LHCN-M2 (cell line): ENCODE measurements around the gene ADIPOR1.

DNA sequence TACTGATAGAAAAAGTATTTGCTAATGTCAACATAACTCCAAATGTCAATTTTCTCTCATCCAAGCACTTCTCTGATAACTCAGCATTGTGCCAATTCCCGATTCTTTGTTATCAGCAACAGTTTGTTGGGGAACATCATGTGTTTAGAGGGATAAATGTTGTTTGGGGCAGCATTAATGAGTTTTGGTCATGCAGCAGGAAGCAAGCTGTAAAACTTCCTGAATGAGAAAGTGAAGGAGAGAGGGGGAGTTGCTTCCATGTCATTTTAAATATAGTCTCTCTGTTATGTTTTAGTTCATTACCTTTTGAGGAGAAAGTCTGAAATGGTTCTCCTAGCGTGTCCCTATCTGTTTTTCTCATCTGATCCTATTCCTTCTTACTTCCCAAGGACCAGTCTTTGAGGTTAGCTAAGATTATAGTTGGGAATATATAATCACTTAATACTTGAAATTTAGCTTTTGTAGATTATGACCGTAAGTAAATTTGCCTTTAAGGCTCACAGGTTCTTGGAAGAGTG is 160.7 kb downstream of the PPP1R12B start:
- RAMPAGE, long total RNA: no peak

- RAMPAGE, long total RNA: no peak
These were observed 158.6 kb downstream of the SYT2 start for GRCh38 chr1:202551484-202552223.

- RAMPAGE, long total RNA: no peak
These were observed 120.9 kb downstream of the SYT2 start for GRCh38 chr1:202588993-202590134.

GRCh38 chr1:202763771-202764321 is 44.4 kb downstream of the KDM5B start:
- RAMPAGE, long total RNA: no peak

GRCh38 chr1:202766636-202767730 is 41.2 kb downstream of the KDM5B start:
- RAMPAGE, long total RNA: no peak

DNA sequence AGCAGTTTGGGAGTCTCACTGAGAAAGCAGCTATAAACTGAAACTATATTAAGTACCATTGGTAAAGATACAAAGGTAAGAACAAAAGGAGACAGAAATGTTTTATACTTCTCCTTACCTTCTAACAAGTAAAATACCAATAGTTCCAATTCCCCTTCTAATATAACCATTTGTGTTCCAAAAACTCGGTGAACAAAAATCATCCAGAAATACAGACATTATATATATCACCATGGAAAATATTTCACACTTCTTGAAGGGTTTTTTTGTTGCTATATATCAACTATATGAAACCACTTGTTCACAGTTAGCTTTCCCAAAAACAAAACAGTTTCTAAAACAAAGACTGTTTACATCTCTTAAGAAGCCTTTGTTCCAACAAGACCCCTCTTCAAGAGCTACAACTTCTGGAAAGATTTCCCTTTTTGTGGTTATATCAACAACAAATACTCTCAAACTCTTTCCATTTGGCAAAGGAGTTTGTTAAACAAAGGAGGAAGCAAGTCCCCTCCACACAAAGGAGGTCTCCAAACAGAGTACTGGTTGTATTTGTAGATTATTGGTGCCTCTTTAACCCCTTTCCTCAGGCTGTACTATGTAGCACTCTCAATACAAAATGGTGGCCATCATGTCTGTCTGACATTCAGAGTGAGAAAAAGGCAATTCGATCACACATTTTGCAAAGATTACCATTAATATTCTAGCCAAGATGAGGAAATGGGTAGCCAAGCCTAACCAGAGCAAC is 2.6 kb downstream of the KDM5B start:
- RAMPAGE, long total RNA: no peak

DNA sequence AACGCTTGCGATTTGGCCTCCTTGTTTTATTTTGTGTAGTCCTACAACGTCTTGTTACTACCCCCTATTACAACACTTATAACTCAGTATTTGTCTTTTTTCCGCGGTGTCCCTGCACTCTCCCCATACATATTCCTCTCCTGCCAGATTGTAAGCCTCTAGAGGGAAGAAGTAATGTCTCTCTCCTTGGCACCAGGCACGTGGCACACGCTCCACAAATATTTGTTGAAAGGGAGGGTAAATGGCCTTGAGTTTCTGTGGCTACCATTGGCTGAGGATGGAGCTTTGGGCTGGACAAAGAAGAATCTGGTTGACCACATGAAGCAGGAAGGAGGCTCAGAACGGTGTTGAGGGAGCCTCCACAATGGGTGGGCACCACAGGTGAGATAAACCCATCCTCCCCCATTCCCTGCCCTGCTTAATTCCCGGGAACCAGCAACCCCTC is 3.6 kb upstream of the KDM5B start:
- RAMPAGE, long total RNA: no peak

DNA sequence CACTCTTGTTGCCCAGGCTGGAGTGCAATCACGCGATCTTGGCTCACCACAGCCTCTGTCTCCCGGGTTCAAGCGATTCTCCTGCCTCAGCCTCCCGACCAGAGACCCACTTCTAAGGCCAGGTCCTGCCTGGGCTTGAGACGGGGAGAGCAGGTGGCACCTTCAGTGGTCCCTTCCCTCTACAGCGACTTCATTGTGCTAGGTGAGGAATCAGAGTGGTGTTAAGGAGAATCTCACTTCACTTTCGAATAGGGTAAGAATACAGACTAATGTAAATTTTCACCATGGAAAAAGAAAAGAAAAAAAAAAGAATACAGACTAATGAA is 31.0 kb downstream of the RABIF start:
- RAMPAGE, long total RNA: no peak

DNA sequence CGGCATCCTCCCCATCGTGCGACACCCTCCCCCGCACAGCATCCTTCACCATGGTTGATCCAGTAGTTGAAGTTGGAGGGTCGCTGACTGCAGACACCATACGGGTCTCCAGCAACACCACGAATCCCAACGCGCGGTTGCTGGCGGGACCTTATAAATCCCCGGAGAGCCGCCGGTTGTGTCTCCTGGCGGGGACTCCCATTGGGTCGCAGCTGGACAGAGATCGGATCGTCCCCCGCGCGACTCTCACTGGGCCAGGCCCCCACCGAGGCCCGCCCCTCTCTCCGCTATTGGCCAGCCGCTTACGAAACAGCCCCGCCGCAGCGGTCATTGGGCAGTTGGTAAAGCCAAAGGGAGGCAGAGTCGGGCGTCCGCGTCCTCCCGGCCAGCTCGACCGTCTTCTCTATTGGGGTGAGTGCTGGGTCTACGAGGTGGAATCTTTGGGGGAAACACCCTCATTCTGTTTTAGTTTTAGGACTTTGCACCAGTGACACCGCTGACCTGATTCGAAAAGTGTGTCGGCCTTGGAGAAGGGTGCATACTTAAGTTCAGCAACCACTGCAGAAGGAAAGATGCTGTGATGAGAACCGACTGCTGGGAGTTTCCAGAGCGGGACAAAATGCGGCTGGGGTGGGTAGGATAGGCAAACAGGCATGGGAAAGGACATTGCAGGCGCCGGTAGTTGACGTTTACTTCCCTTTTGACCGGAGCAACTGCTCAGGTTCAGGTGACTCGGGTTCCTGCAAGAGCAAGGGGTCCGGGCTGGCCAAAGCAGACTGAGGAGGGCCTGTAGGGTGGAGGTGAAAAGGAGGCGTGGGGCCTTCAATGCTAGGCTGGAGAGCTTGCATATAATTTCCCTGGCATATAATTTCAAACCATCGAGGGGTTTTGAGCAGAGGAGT is 27.3 kb downstream of the RABIF start:
- RAMPAGE, long total RNA: no peak

DNA sequence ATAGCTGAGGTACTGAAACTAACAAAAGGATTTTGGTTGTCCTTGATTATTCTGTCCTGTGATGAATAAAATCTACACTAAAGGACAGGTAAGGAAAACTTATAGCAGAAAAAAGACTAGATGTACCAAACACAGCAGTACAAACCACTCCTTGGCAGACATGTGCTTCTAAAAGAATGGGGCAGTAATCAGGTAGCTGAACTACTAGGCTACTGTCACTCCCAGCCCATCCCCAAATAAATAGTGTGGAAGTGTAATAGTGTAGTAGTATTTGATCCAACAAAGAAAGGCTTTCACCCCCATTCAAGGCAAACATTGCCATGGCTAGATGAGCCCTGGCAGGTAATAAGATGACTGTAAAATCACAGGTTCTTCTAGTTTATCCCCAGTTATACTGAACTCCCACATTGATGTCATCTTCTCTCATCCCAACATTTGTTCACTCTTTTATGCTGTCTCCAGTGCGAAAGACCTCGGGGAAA is 2.4 kb upstream of the RABIF start:
- RAMPAGE, long total RNA: no peak

GRCh38 chr1:202957386-202958680 is at the start of gene ADIPOR1:
ADIPOR1 (minus strand) TSS chr1:202958312.
- RAMPAGE, long total RNA: start-site peak on the minus strand at chr1:202958269-202958294, 310 reads

DNA sequence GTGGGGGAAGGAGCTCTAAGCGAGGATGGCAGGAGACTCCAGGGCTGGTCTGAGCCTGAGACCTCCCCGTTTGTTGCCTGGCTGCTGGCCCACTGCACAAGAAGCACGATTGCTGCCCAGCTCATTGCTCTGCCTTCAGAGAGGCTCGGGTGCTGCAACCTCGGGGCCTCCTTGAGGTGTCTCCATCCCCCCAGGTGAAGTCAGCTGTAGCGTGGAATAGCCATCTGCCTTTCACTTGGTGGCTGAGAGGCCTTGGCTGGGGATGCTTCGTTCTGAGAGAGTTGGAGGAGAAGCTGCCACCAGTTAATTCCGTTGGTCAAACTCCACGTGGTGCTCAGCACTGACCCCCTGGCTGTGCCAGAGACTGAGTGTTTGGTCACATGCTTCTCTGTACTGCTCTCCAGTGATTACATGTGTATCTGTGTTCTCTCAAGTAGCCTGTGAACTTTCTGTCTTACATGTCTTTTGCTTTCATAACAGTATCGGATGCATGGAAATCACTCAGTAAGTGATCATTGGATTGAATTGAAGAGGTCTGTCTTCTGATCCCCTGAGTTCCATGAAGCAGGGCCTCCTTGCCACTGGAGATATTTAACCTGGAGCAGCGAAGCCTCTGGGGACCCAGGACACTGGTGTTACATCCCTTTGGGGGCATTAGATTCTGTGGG is 2.9 kb downstream of the PPFIA4 start:
- RAMPAGE, long total RNA: no peak

GRCh38 chr1:203173517-203173920 is 2.1 kb downstream of the MYBPH start:
- RAMPAGE, long total RNA: no peak

DNA sequence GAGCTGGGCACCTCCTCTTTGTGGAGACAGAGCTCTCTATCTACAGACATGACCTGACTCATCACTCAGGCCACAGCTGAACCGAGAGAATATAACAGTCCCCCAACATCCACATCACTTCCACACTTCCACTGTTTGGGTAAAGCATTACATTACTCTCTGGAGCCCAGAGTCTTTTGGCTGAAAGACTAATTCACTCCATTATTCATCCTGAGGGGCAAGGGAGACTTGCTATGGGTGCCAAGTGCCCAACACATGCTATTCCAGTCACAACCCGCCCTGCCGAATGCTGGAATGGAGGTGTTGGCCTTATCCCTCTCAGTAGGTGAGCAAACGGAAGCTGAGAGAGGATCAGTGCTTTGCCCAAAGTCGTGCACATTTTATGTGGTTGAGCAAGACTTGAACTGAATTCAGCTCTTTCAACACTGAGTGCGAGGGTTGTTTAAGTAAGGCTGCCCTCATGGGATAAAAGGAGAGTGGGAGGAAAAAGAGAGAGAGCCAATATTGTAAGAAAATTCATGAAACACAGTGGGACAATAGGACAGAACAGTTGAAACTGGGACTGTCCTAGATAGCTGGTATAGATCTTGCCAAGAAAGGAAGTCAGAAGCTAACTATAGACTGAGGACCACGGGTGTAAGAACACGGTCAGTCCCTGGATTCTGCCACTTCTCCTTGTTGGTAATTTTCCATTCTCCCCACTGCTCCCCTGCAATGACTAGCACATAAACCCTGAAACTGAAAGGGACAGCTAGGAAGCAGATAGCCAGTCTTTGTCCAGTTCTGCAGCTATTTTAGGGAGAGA is 13.5 kb upstream of the CHI3L1 start:
- RAMPAGE, long total RNA: no peak

DNA sequence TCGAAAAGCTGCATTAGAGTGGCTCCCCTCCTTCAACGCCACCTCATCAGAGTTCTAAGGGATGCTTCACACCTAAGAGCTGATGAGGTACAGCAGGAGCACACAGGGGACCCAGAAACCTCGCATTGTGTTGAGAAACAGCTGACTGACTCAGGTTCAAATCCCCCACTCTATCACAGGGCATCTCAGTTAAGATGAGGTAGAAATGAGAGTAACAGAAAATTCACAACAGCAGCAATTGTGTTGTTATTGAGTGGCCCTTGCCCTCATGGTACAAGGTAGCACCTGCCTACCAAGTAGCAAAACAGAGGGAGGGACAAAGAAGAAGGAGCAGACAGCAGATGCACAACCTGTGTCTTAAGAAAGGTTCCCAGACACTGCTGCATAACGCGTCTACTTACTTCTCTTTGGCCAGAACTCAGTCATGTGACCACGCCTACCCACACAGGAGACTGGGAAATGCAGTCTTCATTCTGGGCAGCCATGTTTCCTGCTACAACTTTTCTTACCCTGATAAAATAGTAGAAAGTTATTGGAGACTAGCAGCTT is 34.5 kb upstream of the BTG2 start:
- RAMPAGE, long total RNA: no peak

DNA sequence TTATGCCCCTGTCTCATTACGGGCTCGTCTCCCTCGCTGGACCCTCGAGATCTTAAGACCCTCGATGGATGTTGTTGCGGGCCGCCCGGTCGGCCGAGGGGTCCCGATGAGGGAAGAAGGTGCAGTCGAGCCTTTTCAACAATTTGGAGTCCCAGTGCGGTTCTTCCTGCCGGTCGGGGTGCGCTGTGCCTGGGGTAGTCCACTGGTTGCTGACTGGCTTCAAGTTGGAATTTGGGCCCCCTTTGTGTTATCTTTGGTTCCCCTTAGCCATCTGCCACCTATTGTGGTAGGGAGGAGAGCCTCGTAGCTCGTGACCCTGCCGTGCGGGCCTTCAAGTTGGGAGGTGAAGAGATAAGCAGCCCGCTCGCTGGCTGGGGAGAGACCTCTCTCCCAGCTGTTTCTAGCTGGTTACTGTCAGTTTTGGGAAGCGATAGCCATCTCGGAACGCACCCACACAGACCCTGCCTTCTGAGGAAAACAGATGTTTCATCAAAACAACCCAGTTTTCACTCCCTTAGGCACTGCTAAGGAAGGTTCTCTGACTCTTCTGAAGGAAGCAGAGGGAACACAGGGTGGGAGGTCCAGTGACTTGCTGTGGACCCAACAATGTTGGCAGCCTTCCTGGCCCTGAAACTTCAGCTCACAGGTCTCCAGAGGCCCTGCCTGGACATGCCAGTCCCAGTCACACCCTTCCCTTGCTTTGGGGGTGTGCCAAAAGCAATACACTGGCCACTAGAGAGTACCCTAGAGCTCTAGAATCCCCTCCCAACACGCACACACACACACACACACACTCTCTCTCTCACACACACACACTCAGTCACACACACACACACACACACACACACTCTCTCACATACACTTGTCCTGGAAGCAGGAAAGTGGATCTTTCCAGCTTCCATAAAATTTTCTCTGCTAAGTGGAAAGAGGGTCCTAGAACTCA is 980 bp downstream of the BTG2 start:
- RAMPAGE, long total RNA: no peak

- RAMPAGE, long total RNA: no peak
These were observed 20.0 kb downstream of the BTG2 start for GRCh38 chr1:203324942-203326077.

DNA sequence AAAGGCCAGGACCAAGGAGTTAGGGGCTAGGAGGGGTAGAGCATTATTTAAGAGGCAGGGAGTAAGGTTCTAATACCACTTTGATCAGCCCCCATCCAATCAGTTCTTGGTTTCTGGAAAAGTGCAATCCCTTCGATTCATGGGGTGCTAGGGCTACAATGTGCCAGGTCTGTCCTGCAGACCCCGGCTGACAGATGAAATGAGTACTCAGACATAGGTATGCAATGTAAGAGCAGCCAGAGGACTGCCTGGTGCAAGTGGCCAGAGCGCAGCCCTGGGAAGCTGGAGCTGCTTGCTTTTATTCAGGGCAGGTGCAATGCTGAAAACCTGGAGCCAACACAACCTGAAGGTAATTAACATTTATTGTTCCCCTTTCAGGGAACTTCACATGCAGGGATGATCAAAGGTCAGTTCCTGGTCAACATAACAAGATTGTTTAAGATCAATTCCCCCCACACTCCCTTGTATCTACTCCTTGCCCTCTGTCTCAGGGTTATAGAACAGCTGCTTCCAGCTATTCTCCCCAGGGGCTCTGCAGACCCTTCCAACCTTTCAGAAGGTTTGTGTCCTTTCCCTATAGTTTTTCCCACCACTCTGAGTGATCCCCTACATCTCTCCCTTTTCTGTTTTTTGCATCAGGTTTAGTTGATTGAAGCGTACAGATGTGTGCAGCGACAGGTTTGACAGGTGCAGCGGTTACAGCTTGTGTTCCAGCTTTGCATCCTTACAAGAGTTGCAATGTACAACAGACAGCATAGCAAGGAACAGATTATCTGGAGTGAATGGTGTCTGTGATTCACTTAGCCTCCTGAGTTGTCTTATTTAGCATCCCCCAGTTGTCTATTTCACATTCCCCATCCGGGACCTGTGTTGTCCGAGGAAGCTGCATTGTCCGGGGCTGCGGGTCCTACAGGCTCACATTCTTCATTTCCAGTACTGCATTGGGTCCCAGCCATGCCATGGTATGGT is 48.6 kb upstream of the PRELP start:
- RAMPAGE, long total RNA: no peak

DNA sequence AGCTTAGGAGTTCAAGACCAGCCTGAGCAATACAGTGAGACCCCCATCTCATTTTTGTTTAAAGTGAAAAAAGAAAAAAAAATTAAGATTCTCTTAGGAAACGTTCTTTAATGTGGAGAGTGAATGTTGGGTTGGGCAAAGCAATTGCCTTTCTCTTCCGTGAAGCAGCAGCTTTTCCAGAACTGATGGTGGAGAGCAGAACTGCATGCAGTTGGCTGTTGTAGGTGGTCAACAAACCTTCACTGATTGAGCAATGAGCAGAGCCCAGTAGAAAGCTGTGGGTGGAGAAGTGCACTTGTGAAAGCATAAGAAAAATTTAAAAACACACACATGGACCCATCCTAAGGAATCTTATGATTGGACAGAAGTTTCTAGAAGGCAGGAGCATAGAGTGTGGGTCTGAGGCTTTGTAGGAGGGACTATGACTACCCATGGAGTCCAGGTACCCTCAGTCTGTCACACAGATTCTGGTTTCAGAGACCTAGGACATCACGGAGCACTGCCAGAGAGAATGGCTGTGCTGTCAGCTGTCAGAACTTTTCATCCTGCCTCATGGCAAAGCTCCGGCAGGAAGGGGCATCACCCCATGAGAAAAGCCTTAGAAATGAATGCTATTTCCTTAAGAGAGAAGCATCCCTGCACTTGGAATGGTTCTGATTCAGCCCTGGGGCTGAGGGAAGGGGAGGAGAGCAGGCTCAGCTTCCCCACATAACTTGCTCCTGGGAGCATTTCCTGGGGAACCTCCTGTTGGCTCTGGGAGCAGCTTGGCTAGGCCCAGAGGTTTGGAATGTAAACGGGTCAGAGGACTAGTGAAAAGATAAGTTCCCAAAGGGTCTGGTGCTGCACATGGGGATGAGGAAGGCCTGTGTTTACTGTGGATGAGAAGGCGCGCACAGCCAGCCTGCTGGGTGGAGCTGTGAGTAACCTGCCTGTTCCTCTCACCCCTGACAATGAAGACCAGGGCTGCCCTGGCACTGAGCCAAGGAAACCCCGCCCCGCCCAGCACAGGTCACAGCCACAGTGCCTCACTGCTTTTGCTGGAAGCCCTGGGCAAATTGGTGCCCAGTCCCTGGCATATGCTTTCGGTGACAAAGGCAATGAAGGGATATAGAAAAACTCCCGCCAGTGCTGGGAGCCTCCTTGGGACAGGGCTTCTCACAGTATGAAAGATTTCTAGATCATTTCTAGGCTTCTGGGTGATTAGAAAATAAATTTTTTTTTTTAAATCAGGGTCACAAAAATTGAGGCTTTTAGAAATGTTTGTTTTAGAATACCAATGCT is 4.9 kb downstream of the PRELP start:
- RAMPAGE, long total RNA: no peak

DNA sequence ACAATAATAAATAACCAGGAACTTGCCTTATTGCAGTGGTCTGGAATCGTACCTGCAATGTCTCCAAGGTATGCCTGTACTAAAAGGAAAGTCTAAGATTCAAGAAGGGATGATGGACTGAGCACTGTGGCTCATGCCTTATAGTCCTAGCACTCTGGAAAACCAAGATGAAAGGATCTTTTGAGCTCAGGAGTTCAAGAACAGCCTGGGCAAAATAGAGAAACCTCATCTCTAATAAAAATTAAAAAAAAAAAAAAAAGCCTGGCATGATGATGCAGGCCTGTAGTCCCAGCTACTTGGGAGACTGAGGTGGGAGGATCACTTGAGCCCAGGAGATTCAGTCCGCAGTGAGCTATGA is 31.5 kb downstream of the ATP2B4 start:
- RAMPAGE, long total RNA: no peak